ENCODE data around the genes WDR6, LAMB2 and RNF123.

- RRBS = no CpG with 5 or more reads among the region's 9 CpGs
Measured at GRCh38 chr3:48747239-48748562, 30.7 kb upstream of the IP6K2 start.

GRCh38 chr3:49007231-49008346, at the start of gene WDR6:
TSS of gene WDR6 (plus strand) at chr3:49007391.
- RRBS = 10% methylated on average over 3 of the region's 83 CpGs

GRCh38 chr3:49017874-49018239, 523 bp downstream of the DALRD3 start:
- RRBS = no CpG with 5 or more reads among the region's 44 CpGs

GRCh38 chr3:49020143-49021154, 1.5 kb upstream of the NDUFAF3 start:
- RRBS = under 1% methylated on average over 17 of the region's 59 CpGs

DNA sequence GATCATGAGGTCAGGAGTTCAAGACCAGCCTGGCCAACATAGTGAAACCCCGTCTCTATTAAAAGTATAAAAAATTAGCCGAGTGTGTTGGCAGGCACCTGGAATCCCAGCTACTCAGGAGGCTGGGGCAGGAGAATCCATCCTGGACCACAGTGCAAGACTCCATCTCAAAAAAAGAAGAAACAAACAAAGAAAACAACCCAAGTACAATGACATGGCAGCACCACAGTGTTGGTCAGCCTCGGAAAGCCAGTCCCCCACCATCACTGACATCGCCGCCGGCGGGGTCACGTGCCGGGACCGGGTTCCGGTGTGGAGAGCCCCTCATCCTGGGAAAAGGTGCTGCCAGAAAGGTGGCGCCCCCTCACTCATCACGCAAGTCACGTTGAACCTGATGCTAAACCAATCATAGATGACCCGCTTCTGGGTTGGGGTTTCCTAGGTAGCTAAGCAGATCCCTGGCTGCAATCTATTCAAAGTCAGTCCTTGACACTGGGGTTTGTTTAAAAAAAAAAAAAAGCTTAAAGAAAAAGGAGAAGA, 17.8 kb downstream of the QRICH1 start:
- RRBS = no CpG with 5 or more reads among the region's 15 CpGs

DNA sequence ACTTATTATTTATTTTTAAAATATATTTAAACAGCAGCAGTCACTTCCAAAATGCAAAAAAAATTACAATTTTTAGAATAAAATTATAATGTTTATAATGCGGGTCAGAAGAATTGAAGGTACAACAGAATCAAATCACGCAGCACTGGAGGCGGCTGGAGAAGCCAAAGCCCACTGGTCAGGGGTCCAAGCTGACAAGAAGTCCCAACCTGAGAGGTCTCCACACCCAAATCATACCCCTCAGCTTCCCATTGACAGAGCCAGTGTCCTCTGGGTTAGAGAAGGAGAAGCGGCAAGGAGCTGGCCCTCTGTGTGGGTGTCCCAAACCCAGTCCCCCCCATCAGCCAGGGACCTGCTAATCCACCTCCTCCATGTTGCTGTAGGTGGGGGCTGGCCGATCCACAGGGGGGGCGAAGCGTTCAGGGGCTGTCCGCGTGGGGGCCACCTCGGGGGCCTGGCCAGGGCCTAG, 3.5 kb upstream of the QARS1 start:
- RRBS = no CpG with 5 or more reads among the region's 10 CpGs

GRCh38 chr3:49131971-49133309, at the start of gene LAMB2:
TSS of gene LAMB2 (minus strand) at chr3:49133050.
- RRBS = 0% methylated on average over 2 of the region's 39 CpGs

DNA sequence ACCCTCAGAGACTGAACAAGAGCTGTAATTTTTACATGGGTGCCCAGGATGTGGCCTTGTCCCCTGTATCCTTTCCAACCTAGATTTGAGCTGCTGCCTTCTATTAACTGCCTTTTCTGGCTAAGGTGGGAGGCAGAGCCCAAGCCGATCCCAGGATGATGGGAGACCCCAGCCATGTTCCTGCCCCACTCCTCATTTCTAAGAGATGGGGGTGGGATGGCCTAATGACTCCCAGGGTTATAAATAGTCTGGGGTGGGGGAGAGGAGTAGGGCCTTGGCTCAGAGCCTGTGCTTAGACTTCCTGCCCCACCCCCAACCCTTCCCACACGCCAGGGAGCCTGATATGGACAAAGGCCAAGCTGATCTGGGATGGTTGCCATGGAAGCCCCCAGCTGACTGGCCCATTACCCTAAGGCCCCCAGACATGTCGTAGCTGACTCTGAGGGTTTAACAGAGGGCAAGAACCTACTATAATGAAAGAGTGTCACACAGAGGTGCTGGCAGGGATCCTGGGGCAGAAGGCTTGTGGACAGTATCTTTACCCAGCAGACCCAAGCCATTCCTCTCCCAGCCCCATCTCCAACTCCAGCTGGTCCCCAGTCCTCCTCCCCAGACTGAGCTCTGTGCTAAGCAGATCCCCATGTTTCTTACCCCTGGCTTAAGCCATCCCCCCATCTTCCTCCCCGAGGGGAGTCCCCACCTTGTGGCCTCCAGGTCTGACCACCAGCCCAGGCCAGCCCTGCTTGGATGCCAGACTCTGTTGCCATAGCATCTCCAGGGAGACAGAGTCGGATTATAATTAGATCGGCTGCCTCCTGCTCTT, 2.0 kb downstream of the KLHDC8B start:
- RRBS = no CpG with 5 or more reads among the region's 6 CpGs

- RRBS = no CpG with 5 or more reads among the region's 5 CpGs
Measured at GRCh38 chr3:49339430-49339687, 494 bp downstream of the USP4 start.

- RRBS = no CpG with 5 or more reads among the region's 11 CpGs
Measured at GRCh38 chr3:49378240-49378986, 20.3 kb upstream of the GPX1 start.

DNA sequence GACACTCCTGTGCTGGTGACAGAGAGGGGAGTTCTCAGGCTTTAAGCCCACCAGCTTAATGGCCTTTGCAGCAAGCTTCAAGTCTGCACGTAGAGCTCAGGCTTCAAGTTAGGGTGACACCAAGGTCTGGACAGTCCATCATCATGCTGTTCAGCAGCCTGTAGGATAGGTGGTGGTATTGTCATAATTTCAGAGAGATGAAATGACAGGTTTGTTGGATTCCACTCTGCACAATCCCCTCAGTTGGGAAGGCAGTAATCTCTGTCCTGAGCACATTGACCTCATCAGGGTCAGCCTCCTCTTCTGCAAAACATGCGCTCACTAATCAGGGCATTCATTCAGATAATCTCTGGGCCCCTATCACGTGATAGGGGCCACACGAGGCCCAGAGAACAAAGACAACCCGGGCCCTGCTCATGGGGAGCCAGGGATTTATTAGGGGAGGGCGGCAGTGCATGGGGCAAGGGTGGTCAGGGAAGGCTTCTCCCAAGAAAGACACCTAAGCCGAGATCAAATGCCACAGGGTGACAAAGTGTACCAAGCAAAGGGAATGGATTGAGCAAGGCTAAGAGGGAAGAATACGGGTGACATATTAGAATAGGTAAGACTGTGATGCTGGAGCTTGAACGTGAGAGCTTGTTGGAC, 1.1 kb downstream of the TCTA start:
- RRBS = no CpG with 5 or more reads among the region's 9 CpGs

GRCh38 chr3:49674509-49674923, 365 bp downstream of the APEH start:
- RRBS = no CpG with 5 or more reads among the region's 32 CpGs

GRCh38 chr3:49689050-49690224, at the start of gene RNF123:
TSS of gene RNF123 (plus strand) at chr3:49689557.
- RRBS = 2% methylated on average over 2 of the region's 78 CpGs

GRCh38 chr3:49720149-49720869, 825 bp upstream of the AMIGO3 start:
- RRBS = no CpG with 5 or more reads among the region's 19 CpGs

DNA sequence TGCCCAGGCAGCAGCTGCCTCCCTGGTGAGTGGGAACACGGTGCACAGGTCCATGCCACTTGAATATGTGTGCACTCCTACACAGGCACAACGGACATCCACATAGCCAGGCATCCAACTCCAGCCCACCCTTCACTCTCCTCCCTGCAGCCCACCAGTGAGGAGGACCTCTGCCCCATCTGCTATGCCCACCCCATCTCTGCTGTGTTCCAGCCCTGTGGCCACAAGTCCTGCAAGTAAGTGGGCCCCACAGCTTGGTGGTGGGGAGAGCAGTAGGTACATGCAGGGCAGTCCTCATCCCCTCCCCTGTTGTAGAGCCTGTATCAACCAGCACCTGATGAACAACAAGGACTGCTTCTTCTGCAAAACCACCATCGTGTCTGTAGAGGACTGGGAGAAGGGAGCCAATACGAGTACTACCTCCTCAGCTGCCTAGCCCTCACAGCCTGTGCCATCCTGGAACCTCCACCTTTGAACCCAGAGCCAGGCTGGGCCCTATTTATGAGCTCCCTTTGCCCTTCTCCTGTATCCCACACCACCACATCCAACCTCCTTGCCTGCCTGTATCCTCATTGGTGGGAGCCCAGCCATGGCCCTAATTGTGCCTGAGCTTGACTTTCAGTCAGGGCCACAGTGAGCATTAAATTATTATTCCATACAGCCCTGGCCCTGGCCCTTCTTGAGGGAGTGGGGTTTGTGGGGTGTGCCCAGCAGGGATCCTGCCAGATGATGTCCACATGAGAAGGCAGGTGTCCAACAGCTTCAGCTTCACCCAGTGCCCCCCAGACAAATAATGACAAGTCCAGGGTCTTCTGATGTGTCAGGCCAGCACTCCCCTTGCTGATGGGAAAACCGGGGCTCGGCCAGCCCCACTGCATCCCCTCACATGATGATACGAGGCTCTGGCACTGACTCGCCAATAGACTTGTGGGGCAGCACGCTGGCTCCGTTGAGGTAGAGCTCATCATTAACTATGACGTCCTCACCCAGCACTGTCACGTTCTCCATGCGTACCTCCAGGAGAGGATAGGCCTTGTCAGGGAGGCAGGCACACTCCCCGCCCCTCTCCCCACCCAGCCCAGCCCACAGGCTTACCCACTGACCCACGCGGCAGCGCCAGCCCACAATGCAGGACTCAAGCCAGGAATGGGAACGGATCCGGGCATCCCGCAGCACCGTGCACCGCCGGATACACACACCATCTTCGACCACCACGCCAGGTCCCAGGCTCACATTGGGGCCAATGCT, 1.8 kb upstream of the AMIGO3 start:
- RRBS = no CpG with 5 or more reads among the region's 25 CpGs

DNA sequence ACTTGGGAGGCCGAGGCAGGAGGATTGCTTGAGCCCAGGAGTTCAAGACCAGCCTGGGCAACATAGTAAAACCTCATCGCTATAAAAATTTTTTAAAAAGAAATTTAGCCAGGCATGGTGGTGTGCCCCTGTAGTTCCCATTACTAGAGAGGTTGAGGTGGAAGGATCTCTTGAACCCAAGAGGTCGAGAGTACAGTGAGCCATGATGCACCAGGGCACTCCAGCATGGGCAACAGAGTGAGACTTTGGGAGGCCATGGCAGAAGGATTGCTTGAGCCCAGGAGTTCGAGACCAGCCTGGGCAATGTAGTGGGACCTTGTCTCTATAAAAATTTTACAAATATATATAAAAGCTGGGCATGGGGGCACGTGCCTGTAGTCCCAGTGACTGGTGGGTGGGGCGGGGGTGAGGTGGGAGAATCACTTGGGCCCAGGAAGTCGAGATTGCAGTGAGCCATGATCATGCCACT, 58.9 kb upstream of the RBM5 start:
- RRBS = no CpG with 5 or more reads among the region's 7 CpGs

DNA sequence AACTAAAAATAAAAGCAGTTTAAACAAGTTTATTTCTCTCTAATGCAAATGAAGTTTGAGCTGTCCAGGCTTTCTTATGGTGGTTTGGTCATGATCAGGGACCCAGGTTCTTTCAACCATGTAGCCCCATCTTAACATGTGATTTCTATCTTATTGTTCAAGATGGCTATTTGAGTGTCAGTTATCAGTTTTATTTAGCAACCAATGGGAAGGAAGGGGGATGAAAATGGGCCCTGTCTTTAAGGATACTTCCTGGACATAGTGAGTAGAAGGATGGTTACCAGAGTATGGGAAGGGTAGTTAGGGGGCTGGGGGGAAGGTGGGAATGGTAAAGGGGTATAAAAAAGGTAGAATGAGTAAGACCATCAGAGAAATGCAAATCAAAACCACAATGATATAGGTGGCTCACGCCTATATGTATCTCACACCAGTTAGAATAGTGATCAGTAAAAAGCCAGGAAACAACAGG, 58.1 kb upstream of the RBM5 start:
- RRBS = no CpG with 5 or more reads among the region's 1 CpG

DNA sequence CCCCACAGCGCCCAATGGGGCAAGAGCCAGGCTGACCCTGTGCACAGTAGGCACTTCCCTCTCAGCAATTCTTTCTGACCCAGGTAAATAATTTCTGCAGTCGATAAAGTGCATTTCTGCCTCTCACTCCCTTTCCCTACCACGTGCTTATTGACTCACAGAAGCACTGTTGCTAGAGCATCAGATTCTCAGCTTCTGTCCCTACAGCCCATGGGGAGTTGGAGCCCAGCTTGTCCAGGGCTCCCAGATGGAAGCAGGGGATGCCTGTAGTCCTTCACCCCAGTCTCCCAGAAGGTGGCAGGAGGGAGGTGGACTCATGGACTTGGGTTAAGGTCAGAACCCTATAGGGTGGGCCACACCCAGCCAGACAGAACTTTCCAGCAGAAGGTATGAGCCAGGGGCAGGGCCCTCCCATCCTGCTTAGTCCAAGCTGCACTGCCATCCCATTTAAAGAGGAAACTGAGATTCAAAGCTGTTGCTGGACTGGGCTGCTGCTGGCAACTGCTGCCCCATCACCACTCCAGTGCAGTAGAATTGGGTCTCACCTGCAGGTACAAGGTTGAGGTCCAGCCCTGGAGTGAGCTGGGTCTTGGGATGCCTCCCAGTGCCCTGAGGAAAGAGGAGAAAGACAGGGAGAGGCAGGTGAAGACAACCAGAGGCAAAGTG, 33.0 kb upstream of the SEMA3F start:
- RRBS = no CpG with 5 or more reads among the region's 3 CpGs

DNA sequence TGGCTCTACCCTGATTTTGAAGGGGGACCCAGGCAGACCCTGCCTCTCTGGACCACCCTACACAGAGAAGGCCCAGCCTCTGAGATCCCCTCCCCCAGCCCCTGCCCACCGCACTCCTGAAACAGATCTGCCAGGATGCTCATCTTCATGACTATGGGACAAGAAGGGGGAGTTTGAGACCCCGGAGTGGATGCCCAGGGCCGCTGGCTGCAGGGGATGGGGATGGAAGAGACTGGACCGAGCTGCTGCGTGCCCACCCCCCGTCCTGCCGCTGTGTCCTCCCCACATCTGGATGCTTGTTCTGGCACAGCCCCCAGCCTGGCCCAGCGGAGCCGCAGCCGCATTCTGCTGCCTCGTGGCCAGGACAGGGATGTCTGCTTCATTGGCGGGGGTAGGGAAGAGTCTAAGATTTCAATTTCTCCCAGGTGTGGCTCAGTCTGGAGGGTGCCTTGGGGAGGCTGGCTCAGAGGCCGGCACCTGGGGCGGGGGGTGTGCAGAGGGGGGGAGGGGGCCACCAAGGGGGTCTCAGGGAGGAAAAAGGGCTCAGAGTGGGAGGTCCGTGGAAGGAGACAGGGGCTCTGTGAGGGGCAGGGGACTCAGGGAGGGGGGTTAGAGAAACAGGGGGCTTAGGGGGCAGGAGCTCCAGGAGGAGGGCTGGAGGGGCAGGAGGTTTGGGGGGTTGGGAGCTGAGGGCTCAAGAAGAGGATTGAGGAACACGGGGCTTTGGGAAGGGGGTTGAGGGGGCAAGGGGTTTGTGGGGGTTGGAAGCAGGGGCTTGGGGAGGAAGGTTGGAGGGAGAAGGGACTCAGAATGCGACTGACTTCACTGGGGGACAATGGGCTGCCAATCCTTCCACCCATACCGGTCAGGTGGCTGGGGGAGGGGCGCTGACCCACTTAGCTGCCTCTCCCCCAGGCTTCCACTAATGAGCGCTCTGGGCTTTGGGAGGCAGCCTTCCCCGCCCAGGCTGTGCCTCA, 30.1 kb upstream of the SEMA3F start:
- RRBS = no CpG with 5 or more reads among the region's 21 CpGs